ReNcell CX (cell line): ENCODE data around the genes TAF4 and LSM14B.

DNA sequence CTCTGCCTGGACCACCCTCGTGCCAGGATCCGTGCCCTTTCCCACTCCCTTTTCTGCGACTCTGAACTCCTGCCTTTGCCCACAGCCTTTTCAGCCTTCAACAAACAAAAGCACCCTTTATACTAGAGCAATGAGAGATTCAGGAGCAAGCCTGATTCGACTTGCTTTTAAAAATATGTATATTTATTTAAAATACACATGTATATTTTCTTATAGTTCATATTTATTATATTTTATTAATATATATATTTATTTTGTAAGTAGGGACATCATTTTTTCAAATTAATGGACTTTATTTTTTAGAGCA, 19.0 kb downstream of the CDH26 start:
- PRO-cap = no peak

DNA sequence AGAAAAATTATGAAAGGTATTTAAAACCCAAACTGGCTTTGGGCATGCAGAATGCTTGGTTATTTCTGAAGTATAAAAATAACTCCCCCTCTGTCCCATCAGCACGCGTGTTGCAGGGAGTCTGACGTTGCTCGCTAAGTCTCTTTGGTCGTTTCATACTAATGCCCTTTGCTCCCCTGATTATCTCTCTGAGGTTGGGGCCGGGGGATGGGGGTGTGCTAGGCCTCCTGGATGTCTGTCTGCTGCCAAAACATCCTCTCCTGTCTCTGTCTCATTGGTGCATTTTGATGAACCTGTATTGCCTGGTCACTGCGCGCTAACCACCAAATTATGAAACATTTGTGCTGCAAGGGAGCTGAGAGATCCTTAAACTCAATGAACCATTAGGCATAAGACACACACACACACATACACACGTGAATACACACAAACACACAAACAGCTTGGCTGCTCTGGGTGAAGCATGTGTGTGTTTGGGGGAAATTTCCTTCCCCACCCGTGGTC, 96.4 kb downstream of the CDH26 start:
- PRO-cap = no peak

DNA sequence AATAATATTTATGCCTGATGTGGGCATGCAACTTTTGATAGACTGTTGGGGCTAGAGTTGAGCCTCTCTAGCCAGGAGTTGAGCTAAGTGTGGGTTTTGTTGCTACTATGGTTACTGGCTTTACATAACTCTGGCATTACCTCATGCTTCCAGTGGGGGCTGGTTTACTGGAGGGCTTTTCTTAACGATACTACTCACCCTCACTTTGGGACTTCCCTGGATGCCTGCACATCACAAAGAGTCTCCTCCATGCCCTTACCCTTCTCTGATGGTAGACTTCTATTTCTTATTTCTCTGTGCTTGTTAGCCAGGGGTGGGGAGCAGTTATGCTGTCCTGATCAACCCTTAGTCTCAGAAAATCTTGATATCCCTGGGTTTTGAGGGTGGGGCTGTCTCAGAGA, 524.6 kb upstream of the CDH4 start:
- PRO-cap = no peak

DNA sequence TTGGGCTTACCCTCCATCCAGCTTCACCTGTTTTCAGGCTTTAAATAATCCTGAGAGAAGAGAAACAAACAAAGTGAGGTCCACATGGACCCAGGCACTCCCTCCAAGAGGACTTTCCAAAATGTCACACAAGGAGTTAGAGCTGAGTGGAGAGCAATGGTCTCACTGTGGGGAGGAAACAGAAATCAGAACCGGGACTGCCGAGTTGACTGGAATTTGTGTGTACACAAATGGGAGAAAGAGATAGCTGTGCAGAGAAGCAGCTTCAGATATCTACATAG, 158.0 kb upstream of the CDH4 start:
- PRO-cap = no peak

DNA sequence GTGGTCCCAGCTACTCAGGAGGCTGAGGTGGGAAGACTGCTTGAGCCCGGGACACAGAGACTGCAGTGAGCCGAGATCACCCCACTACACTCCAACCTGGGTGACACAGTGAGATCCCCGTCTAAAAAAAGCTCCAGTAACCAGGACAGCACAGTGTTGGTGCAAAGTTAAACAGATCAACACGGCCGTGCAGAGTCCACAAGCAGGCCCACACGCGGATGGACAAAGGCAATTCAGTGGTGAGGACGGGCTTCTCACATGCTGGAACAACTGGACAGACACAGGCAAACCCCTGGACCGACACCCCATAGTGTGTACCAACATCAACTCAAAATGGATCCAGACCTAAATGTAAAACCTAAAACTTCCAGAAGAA, 41.7 kb downstream of the TAF4 start:
- PRO-cap = no peak

- PRO-cap = bidirectional peak, plus-strand start at chr20:62066060, minus-strand start at chr20:62065875
Observed at GRCh38 chr20:62065478-62065994, at the start of gene TAF4. Gene TAF4, minus strand, starts transcription at chr20:62065881.

- PRO-cap = no peak
Observed at GRCh38 chr20:62067822-62068387, 2.2 kb upstream of the TAF4 start.

GRCh38 chr20:62121969-62122800, at the start of gene LSM14B:
Gene LSM14B, plus strand, starts transcription at chr20:62122475.
- PRO-cap = unidirectional peak, minus-strand start at chr20:62122092; unidirectional peak, plus-strand start at chr20:62122481; unidirectional peak, minus-strand start at chr20:62122662; unidirectional peak, minus-strand start at chr20:62122674

GRCh38 chr20:62123422-62124027, 1.2 kb downstream of the LSM14B start:
- PRO-cap = no peak

DNA sequence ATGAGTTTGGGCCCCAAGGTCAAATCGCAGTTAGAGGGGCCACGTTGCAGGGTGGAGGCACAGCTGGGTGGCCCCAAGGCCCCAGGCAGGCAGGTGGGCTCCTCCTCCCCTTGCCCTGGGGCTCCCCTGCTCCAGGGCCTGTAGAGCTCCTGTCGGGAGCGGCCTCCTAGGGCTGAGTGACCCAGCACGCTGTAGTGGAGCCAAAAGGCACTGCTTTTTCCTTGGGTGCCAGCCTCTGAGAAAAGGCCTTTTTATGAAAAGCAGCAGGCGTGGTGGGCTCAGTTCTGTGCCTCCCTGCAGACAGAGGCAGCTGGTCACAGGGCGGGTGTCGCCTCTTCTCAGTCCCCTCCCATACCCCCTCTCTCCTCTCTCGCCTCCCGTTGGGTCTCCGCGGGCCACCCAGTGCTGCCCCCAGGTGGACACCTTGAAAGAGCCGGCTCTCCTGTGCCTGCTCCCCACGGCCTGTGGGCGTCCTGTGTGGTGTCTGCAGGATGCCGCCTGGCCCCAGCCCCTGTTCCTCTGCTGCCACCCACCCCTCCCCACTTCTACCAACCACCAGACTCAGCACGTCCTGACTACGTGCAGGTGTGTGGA, 13.2 kb downstream of the SS18L1 start:
- PRO-cap = no peak

DNA sequence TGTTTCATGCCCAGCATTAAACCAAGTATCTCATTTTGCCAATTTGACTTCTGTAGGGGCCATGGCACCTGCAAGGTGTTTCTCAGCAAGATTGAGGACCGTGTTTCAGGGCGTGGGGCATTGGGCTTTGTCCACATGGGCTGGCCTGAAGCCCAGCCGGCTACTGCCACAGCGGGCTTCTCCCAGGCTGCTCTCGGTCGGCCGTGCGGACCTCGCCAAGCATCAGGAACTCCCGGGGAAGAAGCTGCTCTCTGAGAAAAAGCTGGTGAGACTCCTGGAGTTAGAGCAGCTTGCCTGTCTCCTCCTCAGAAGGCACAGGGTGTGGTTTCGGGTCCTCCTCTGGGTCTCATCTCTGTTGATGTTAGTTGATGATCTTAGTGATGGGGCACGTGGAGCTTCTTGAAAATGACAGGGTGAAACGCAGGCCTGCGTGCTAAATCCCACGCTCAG, 10.6 kb downstream of the MTG2 start:
- PRO-cap = no peak

DNA sequence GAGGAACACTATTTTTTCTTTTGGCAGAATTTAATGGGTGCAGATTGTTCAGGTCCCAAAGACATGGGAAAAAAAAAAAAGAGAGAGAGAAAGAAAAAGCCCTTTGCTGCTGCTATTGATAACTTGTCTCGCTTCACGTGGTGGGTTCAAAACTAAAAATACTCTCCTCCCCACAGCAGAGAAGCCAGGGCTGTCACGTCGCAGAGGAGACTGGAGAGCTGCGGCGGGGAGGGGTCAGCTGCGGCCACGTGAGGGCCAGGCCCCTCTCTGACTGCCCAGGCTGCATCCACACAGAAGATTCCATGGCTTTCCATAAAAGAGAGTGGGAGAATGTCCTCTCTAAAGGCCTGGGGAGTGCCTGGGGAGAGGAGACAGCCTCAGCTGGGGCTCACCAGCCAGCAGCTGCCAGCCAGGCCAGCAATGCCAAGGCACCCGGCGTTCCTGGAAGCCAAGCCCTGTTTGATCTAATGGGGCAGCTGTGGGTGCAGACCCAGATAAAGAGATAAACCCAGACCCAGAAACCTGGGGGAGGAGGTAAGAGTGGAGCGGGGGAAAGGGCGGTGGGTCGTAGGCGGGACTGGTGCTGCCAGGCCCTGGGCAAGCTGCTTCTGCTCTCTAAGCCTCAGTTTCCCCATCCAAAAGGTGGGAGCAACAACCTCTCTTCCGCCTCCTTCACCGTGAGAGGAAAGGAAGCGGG, 3.3 kb upstream of the OSBPL2 start:
- PRO-cap = no peak

GRCh38 chr20:62241677-62242114, 3.4 kb downstream of the OSBPL2 start:
- PRO-cap = no peak

DNA sequence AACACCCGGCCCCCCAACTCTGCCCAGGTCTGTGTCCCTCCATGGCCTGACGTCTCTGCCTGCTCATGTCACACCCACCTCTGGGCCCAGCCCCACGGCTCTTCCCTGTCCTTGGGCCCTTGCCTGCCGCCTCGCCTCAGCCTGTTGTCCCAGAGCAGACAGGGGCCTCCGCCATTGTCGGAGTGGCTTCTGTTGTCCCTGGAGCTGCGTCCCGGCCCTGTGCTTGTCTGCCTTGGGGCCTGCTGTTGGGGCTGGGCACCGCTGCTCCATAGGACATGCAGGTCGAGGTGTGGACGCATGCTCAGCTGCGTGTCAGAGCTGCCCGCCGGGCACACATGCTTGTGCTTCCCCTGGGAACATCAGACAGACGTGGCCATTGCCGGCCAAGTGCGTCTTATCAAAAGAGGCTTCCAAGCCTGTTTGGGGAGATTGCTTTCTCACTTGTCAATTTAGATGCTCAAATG, 16.1 kb upstream of the ADRM1 start:
- PRO-cap = no peak

- PRO-cap = no peak
Observed at GRCh38 chr20:62303274-62304390, 835 bp downstream of the ADRM1 start.

DNA sequence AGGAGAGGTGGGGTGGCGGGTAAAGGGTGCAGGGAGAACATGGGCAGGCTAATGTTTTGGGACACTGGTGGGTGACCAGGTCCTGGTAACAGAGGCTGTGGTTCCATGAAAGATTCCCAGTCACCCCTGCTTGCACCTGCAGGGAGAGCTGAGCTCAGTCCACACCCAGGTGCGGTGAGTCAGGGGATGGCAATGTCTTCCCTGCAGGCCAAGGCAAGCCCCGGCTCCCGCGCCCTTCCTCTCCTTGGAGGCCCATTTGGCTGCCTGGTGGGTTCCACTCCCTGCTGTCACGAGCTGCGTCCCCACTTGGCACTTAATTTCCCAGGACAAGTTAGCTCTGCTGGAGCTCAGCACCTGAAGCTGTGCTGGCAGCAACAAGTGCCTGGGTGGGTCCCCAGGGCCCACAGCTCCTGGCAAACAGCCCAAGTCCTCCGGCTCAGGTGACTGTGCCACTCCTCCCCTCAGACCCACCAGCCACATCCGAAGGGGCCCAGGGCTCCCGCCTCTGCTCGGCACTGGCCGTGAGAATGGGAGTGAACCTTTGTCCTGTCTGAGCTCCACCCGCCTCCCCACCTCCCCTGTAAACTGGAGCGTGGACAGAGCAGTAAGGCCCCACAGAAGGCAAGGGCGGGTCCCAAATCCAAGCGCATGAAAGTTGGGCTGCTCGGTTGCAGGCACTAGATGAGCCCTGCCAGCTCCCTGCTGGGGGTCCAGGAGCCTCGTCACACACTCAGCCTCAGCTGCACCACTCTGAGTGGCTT, 17.0 kb downstream of the LAMA5 start:
- PRO-cap = no peak

GRCh38 chr20:62364445-62364846, 2.7 kb downstream of the LAMA5 start:
- PRO-cap = no peak

DNA sequence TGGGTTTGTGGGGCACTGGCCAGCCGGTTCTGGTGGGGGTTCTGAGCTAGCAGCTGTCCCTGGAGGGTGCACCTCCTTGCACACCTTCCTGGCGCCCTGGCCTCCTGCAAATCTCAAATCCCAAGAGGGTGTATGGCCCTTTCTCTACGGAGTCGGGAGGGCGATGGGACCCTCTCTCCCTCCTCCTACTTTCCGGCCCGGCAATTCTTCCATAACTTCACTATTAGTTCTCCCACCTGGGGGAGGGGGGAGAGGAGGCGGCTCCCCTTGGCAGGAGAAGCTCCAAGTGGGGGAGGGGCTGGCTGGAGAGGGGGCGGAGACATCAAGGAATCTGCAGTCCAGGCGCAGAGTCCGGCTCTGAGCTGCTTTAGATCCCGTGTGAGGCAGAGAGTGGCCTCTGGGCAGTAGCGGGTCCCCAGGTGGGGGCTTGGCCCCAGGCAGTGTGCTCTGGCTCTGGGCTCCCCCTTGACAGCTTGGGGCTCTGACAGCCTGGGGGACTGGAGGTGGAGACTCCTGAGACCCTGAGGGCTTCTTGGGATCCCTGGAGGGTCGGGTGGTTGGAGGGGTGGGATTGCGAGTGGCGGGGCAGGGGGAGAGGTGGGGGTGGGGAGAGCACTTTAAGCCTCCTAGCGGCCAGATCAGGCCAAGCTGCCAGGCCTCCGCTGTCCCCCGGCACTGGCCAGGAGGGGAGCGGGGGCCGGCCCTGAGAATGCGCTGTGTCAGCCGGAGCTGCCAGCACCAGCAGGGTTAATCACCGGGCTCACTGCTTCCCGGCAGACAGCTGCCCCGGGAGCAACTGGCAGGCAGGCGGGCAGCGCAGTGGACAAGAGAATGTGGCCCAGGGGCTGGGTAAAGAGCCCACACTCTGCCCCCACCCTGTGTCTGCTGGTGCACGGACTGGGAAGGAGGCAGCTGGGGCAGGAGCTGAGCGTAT, 1.6 kb upstream of the LAMA5 start:
- PRO-cap = bidirectional peak, plus-strand start at position 376 of the sequence, minus-strand start at position 374 of the sequence; unidirectional peak, plus-strand start at position 790 of the sequence; bidirectional peak, plus-strand start at position 790 of the sequence, minus-strand start at position 788 of the sequence; bidirectional peak, plus-strand start at position 885 of the sequence, minus-strand start at position 893 of the sequence

GRCh38 chr20:62369348-62369991, 2.4 kb upstream of the LAMA5 start:
- PRO-cap = bidirectional peak, plus-strand start at chr20:62369766, minus-strand start at chr20:62369751

DNA sequence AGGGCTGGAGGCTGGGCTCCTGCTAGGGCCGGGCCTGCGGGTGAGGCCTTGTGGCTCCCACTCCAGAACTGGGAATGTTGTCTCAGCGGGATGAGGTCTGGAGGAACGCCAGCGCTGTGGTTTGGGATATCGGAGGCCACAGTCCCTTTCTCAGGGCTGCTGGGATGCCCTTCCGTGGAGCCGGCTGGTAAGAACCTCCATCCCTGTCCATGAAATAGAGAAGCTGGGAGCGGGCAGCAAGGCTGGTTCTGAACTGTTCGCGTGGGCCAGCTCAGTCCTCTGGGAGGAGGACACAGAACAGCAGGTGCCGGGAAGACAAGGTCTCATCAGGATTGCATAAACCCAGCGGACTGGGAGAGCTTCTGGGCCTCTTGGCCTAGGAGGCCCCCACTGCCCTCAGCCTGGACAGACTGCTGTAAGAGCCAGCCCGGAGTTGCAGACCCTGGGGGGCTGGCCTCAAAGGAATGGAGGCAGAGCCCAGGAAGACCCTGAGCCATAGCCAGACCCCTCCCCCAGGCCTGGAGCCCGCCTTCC, 3.3 kb upstream of the LAMA5 start:
- PRO-cap = no peak